Measurements from ENCODE around the gene FOXD4L1.

DNA sequence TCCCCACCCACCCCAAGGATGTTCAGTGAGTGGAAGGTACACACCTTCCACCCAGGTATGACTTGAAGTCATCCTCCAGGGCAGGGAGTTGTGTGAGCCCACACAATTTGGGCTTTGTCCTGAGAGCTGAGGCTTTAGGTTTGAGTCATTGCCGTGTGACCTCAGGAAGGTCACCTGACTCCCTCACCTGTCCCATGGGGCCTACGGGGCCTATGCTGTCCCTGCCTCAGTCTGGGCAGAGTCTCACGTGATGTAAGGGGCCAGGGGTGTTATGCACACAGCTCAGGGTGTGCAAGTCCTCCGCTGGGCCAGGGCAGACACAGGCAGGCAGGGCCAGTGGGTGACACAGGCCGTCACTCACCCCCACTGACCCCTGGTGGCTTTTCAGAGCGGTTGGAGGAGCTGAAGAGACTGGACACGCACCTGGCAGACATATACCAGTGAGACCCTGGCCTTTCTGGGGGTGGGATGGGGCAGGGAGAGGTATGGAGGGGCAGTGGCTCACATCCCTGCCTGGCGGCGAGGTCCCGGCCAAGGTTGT is 5.1 kb downstream of the NT5DC4 start:
- RRBS: no CpG with 5 or more reads among the region's 10 CpGs

- RRBS: no CpG with 5 or more reads among the region's 2 CpGs
These were observed 22.4 kb downstream of the IL1B start for GRCh38 chr2:112814225-112814603.

DNA sequence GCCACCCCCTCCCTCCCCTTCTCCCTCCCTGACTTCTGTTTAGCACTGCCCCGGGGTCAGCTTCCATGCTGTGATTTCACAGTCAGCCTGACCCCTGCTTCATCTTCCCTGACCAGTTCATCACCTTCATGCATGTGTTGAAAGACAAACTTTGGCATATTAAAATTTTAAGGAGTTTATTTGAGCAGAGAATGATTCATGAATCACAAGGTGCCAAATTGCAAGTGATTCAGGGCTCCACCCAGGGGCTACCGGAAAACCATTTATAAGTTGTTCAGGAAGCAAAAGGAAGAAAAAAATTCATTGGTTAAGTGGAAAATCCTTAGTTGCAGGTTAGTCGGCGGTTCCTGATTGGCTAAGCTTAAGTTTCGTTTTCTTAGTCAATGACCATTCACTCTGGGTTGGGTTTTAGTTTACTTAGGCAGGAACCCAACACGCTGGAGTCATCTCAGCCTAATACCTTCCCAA is 10.6 kb downstream of the IL1F10 start:
- RRBS: no CpG with 5 or more reads among the region's 6 CpGs

DNA sequence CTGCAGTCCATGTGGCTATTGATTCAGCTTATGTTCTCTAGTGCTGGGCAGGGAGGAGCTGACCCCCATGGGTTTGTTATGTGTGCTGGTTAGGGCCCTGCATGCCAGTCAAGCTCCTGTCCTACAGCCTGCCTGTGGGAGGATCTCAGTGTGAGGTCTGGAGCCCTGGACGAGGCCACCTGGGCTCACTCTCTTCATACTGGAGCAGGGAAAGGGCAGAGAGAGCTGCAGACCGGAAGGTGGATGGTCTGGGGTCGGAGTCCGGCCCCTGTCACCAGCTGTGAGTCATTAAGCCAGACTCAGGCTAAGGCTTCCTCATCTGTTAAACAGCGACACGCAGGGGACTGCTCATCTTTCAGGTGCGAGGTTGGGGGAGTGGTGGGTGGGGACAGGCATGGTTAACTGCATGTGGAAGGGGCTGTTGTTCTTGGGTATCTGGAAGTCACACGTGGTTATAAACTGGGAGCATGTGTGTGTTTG is 6.6 kb downstream of the PSD4 start:
- RRBS: no CpG with 5 or more reads among the region's 8 CpGs

GRCh38 chr2:113195789-113196436 is 22.1 kb downstream of the PSD4 start:
- RRBS: no CpG with 5 or more reads among the region's 11 CpGs

GRCh38 chr2:113198465-113199538 is 25.0 kb downstream of the PSD4 start:
- RRBS: 2% methylated on average over 17 of the region's 95 CpGs

DNA sequence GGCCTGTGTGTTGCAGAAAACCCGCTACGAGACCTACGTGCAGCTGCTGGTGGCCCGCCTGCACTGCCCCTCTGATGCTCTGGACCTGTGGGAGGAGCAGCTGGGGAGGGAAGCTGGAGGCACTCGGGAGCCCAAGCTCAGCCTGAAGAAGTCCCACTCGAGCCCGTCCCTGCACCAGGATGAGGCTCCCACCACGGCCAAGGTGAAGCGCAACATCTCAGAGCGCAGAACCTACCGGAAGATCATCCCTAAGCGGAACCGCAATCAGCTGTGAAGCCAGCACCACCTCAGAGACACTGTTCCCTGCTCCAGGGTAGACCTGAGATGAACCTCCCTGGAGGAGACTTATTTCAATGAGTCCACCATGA is 27.4 kb downstream of the PSD4 start:
- RRBS: no CpG with 5 or more reads among the region's 13 CpGs

- RRBS: no CpG with 5 or more reads among the region's 4 CpGs
These were observed 49.3 kb upstream of the PAX8 start for GRCh38 chr2:113327854-113328497.

- RRBS: no CpG with 5 or more reads among the region's 13 CpGs
These were observed at the start of gene FOXD4L1 for GRCh38 chr2:113498284-113498941. Gene FOXD4L1, plus strand, starts transcription at chr2:113498665.

DNA sequence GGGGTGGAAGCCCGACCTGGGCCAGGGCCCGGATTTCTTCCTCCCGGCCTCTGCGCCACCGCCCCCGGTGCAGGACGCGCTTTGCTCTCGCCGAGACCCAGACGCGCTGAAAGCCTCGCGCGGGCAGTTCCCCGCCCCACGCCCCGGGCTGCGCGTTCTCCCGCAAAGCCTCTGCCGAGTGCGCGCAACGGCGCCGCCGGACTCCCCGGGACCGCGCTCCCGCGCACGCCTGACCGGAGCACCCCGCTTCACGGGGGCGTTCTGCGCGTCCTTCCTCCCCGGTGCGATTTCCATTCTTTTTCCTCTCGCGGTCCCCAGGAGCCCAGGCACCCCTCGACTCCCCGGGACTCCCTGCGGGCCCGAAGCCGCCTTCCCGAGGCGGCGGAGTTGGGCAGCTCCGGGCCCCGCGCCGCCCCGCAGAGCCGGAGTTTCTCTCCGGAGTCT is 4.9 kb downstream of the FOXD4L1 start:
- RRBS: 2% methylated on average over 8 of the region's 59 CpGs

DNA sequence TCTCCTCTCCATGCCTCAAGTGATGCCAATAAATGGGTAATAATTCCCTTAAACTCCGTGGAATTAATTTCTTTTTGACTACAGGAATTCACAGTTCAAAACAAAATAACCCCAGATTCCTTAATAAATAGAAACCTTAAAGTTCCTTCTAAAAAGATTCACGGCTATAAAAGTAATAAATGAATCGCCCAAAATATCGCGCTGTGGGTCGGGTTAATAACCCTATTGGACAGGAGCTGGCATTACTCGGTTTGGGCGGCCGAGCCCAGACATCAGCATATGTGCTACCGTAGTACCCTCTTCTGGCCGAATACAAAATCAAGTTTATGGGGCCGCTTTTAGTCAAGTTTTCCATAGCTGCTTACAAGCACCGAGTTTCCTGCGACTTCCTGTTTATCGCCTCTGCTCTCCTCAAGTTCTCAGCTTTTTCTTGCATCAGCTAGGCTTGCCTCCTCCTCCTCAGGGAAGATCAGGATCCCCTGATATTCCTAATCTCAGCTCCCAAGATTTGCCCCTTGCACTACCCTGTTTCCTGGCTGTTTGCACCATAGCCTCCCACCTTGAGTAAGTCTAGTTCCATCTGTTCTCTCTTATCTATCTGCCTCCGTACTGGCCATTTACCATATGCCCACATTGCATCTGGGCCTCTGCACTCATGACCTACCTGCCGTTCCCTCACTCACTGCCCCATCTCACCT is 56.2 kb downstream of the SLC35F5 start:
- RRBS: no CpG with 5 or more reads among the region's 17 CpGs

GRCh38 chr2:113894315-113894880 is 4.5 kb downstream of the ACTR3 start:
- RRBS: no CpG with 5 or more reads among the region's 7 CpGs

- RRBS: no CpG with 5 or more reads among the region's 4 CpGs
These were observed 84.7 kb downstream of the ACTR3 start for GRCh38 chr2:113974541-113975063.

DNA sequence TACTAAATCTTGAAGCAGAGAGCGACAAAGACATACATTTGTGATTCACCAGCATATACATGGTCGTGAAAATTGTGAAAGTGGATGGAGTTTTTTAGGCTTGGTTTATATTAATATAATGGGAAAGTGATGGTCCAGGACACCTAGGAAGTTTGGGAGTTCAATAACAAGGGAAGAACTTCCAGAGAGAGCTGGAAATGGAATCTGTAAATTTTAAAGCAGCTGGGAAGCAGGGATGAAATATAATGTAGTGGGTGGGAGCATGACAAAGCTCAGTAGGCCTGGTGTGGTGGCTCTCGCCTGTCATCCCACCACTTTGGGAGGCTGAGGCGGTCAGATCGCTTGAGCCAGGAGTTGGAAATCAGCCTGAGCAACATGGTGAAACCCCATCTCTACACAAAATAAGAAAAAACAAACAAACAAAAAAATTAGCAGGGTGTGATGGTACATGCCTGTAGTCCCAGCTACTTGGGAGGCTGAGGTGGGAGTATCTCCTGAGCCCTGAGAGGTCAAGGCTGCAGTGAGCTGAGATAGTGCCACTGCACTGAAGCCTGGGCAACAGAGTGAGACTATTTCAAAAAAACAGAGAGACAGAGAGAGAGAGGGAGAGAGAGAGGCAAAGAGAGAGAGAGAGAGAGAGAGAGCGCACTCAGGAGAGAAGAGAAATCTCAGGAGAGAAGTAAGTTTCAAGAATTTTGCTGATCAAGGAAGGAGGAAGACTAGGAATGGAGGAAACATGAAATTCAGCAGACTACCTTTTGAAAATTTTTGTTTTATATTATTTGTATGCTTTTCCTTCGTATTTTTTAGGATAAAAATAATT is 745.2 kb downstream of the DPP10 start:
- RRBS: no CpG with 5 or more reads among the region's 7 CpGs

DNA sequence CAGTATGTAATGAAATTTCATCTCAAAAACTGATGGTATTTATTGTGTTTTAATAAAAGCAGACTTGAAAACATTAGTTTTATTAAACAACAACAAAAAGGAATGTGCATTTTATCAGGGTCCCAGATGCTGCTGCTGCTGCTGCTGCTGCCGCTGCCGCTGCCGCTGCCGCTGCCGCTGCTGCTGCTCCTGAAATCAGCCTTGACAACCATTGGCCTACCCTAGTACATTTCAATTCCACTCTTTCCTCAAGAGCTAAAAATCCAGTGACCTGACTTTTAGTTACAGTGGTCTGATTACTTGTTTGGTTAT is 1597.2 kb downstream of the DPP10 start:
- RRBS: no CpG with 5 or more reads among the region's 5 CpGs

DNA sequence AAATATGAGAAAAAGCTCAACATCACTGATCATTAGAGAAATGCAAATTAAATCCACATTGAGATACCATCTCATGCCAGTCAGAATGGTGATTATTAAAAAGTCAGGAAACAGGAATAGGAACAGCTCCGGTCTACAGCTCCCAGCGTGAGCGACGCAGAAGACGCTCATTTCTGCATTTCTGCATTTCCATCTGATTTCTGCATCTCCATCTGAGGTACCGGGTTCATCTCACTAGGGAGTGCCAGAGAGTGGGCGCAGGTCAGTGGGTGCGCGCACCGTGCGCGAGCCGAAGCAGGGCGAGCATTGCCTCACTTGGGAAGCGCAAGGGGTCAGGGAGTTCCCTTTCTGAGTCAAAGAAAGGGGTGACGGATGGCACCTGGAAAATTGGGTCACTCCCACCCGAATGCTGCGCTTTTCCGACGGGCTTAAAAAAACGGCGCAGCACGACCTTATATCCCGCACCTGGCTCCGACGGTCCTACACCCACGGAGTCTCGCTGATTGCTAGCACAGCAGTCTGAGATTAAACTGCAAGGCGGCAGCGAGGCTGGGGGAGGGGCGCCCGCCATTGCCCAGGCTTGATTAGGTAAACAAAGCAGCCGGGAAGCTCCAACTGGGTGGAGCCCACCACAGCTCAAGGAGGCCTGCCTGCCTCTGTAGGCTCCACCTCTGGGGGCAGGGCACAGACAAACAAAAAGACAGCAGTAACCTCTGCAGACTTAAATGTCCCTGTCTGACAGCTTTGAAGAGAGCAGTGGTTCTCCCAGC is 10.6 kb upstream of the DDX18 start:
- RRBS: 50% methylated on average over 1 of the region's 33 CpGs

DNA sequence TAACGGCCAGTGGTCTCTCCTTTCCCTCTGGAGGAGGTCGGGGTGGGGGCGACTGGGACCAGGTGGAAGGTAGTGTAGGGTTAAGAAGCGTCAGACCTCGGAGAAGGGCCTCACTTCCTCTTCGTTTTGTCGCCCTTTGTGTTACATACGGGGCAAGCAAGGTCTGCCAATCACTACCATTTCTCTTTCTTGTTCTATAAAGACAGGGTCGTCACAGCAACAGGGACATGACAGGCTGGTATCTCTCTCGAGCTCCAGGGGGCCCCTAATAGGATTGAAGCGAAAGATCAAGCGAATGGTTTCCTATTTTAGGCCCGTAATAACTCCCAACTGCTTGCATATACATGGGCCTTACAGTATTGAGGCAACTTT is 136.7 kb downstream of the INSIG2 start:
- RRBS: no CpG with 5 or more reads among the region's 13 CpGs

DNA sequence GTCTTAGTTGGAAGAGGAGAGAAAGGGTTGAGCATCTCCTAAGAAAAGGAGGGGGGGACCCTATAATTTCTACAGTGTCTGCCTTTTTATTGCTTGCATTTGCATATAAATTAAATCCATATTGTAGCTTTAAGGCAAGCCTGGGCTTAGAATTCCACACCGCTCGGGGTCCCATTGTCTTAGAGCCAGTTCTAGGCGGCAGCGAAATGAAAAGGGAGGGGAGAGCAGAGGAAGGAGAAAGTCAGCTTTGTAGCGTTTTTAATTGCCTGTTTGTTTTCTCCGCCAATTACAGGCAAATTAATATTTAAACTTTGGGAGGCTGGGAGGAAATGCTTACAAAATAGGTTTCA is 39.4 kb downstream of the EN1 start:
- RRBS: no CpG with 5 or more reads among the region's 6 CpGs

- RRBS: 4% methylated on average over 12 of the region's 58 CpGs
These were observed 4.4 kb downstream of the EN1 start for GRCh38 chr2:118842741-118843667.

DNA sequence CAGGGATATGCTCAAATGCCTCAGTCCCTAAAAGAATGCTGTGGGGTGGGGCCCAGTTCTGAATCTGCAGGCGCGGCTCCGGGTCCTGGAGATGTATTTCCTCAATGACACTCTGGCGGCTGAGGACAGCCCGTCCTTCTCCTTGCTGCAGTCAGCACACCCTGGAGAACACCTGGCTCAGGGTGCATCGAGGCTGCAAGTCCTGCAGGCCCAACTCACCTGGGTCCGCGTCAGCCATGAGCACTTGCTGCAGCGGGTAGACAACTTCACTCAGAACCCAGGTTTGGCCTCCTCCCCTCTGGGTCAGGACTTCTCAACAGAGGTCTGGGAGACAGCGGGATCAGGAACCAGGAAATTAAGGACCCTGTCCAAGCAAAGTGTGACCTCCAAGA is 28.1 kb downstream of the MARCO start:
- RRBS: no CpG with 5 or more reads among the region's 10 CpGs

All from non-pigmented ciliary epithelial cell (primary cell).